T-cell (primary cell): ENCODE measurements around the genes RAN and EP400.

DNA sequence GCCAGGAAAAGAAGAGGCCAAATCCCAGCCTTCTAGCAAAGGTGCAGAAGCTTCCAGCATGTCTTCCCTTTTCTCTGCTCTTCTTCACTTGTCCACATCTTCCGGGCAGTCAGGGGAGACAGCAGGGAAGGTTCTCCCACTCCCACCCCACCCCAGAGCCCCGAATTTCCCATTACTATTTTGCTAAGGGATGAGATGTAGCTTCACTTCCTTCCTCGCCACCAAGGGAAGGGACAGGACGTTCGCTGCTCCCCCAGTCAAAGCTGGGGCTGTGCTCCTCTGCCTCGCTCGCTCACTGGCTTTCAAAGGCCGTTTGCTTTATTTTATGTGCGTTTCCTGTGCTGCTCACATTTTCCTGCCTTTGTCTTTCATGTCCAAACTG is 76.2 kb upstream of the FZD10 start:
- PRO-cap, 7 experiments, result peak in 1 of 7 experiments; most common minus-strand start position 297 of the sequence (in 1)

DNA sequence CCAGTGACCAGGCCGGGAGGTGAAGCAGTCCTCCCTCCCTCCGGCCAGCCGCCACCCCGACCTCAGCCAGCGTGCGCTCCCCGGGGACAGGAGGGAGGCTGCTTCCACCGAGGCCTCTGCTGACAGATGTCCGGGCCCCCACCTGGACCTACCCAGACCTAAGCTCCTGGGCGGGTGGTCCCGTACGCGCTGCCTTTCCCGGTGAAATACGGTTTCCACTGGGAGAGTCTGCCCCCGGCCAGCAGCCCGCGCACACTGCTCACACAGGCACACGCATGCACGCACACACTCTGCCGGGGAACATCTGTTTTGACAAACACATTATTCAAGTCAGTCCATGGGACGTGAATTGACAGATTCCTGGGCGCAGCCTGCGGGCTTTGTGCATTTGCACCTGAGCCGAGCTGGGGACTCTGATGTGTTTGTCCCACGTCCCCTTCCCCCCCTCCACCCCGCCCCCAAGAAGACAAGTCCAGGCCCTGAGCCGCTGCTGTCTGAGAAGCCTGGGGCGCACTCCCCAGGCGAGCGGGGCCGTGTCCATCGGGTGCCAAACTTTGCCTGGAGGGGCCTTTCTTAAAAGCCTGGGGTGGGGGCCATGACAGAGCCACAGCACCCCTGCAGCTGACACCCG is 667 bp downstream of the RIMBP2 start:
- PRO-cap, 7 experiments, result no peak in any of the 7 experiments

DNA sequence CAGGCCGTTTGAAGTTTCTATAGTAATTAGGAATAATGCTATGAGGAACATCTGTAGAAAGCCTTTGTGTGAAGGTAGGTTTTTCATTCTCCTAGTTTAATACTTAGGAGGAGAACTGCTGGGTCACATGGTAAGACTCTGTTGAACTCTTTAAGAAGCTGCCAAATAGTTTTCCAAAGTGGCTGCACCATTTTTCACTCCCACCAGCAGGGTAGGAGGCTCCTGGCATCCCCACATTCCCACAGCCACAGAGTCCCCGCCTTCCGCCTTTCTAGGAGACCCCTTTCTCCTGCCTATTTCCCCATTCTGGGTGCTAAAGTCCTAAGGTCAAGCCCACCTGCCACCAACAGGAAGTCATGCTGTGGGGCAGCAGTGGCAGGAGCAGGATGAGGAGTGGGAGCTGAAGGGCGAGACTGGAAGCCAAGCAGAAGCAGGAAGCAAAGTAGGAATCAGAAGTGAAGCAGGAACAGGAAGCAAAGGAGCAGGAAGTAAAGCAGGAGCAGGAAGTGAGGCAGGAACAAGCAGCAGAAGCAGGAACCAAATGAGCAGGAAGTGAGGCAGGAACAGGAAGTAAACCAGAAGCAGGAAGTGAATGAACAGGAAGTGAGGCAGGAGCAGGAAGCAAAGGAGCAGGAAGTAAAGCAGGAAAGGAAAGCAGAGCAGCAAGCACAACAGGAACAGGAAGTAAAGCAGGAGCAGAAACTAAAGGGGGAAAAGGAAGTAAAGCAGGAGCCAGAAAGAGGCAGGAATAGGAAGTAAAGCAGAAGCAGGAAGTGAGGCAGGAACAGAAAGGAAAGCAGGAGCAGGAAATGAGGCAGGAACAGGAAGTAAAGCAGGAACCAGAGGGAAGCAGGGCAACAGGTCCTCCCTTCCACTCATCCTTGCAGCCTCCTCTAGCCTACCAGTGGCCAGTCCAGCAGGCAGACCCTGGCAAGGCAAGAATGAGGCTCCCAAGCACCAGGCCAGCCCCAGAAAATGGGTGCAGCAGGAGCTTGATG is 38.2 kb upstream of the RIMBP2 start:
- PRO-cap, 7 experiments, result no peak in any of the 7 experiments

GRCh38 chr12:130871376-130872236 is at the start of gene RAN:
TSS of gene RAN (plus strand) at chr12:130872066.
- PRO-cap, 7 experiments, result peak in 7 of 7 experiments; most common plus-strand start chr12:130872096 (in 7); most common minus-strand start chr12:130871941 (in 4)

DNA sequence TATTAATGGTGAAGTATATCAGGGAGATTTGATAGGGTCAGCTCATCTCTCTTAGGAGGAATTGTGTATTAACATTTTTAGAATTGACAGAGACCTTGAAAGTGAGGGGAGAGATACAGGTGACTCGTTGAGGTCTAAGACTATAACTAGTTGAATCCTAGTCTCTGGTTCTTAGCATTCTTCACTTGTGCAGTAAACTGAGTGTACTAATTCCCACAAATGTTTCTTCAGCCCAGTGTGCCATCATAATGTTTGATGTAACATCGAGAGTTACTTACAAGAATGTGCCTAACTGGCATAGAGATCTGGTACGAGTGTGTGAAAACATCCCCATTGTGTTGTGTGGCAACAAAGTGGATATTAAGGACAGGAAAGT is 2.4 kb downstream of the RAN start:
- PRO-cap, 7 experiments, result no peak in any of the 7 experiments

DNA sequence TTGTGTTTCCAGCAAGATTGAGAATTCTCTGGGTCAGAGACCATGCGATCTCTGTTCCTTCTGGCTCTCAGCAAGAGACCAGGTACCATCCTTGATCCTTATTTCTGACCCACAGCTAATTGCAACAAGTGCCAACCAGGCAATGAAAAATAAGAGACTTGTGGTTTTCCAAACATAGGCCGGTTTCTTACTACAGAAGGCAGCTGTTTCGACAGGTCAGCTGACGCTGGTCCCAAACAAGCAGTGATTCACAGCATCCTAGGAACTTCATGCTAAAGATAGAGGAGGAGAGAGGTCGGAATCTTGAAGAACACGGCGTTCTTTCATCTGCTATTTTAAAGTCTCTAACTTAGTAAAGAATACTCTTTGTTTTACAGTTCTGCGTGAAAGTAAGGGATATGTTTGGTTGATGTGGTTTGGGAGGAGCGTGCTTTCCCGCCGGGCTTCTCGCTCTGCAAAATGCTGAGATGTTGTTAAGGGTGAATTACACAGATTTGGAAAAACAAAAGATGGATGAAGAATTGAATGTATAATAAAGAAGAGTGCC is 28.0 kb upstream of the ADGRD1 start:
- PRO-cap, 7 experiments, result no peak in any of the 7 experiments

DNA sequence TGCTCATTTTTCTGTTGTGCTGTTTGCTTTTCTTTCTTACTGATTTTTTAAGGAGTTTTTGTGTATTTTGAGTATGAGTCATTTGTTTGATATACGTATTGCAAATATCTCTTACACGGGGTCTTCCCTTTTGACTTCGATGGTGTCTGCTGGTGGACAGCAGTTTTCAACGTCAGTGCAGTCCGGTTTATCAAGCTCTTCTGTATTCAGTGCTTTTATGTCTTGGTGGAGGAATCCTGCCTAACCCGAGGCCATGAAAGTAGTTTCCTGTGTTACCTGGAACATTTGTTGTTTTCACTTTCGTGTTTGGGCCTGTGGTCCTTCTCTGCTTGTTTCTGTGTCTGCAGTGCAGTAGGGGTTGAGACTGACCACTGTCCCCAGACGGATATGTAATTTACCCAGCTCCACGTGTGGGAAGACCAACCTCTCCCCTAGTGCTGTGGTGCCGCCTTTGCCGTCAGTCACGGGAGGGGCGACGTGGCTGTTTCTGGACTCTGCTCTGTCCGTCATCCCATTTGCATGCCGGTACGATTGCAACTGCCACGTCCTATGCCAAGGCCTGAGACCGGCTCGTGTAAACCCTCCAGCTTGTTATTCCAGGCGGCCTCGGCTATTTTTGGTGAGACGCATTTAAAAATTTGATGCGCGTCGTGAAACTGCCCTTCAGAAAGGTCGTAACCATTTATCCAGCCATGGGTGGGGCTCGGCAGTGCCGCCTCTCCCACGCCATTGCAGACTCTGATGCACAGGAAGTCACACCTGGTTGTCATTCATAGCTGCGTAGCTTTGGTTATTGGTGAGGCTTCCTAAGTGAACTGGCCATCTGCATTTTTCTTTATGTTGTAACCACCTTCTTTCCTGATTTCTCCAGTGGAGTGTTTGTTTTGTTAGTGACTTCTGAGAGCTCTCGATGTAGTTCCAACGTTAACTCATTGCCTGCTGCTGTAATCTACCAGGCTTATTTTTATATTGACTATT is 74.9 kb downstream of the ADGRD1 start:
- PRO-cap, 7 experiments, result no peak in any of the 7 experiments

DNA sequence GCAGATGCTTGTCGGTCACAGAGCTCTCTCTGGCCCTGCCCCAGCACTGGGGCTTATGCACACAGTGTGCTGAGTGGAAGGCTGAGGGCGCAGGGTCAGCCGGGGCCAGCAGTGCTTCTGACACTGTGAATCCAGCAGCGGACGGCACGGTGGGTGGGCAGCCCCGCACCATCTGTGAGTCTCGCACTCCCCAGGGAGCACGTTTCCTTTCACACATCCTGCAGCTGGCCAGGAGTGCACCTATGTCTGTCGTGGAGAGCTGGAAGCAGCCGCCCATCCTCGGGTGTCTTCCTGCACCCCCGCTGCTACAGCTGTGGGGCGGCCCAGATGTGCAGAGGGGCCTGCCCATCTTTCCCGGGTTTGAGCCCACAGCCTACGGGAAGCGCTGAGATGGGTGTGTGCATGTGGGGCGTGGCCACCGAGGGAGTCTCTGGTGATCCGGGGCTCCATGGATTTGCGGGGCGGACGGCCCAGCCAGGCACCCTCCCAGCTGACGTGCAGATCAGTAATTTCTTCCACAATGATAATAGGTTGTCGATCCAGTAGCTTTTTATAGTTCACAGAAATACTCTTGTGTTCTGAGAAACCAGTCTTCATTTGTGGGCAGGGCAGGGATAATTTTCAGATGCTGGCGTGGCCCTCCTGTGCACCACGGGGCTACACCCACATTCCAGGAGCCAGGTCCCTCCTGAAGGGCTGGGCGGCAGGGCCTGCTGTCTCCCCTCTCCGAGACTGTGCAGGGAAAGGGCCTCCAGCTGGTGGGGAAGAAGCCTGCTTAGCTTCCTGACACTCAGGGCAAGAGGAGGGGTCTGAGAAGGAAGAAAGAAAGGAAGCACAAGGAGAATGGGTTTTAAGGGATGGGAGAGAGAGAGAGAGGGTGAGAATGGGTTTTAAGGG is 94.7 kb downstream of the ADGRD1 start:
- PRO-cap, 7 experiments, result no peak in any of the 7 experiments

- PRO-cap, 7 experiments, result no peak in any of the 7 experiments
Observed at GRCh38 chr12:131085129-131085700, 131.5 kb downstream of the ADGRD1 start.

DNA sequence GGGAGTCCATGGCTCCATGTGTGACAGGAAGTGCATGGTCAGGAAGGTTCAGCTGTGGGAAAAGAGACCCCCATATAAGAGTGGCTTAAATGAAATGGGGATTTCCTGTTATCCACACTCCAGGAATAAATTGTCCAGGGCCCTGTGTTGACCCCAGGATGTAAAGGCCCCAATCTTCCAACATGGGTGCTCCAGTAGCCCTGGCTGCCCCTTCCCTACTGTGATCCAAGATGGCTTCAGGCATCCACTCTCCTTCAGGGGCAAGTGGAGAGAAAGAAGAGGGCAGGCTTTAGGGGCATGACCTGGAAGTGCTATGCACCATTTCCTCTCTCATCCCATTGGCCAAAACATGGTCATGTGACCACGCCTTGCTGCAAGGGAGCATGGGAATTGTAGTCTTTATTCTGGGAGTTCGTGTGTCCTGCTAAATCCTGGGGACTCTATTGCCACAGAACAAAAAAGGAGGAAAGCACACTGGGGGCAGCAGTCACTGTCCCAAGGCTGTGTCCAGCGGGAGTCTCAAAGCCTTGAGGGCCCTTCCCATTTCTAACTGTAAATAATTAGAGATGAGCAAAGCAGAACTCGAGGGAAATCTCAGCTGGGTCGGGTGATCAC is 289.2 kb downstream of the ADGRD1 start:
- PRO-cap, 7 experiments, result no peak in any of the 7 experiments

- PRO-cap, 7 experiments, result peak in 7 of 7 experiments; most common plus-strand start chr12:131511510 (in 7); most common minus-strand start chr12:131511340 (in 1)
Observed at GRCh38 chr12:131511220-131511842, 199.6 kb upstream of the SFSWAP start.

GRCh38 chr12:131713929-131715208 is 3.5 kb downstream of the SFSWAP start:
- PRO-cap, 7 experiments, result no peak in any of the 7 experiments

- PRO-cap, 7 experiments, result no peak in any of the 7 experiments
Observed at GRCh38 chr12:131764227-131764714, 53.4 kb downstream of the SFSWAP start.

- PRO-cap, 7 experiments, result no peak in any of the 7 experiments
Observed at GRCh38 chr12:131773502-131774512, 54.4 kb upstream of the MMP17 start.

DNA sequence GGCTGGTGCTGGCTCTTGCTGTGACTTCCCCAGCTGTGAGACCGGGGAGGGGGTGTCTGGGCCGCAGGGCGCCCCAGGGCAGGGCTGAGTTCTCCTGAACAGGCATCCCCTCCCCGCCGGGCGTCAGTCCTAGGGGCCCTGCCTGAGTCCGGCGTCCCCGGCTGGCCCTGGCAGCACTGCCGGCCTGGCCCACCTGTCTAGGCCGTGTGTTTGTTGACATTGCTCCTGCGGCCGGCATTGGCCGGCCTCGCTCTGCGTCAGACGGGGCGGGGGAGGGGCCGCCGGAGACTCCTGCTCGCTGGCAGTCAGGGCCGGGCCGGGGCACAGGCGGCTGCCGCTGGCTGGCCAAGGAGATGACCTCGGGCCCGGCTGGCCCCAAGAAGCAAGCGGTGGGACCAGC is 1.5 kb downstream of the ULK1 start:
- PRO-cap, 7 experiments, result peak in 7 of 7 experiments; most common plus-strand start position 304 of the sequence (in 6); most common minus-strand start position 178 of the sequence (in 5)

DNA sequence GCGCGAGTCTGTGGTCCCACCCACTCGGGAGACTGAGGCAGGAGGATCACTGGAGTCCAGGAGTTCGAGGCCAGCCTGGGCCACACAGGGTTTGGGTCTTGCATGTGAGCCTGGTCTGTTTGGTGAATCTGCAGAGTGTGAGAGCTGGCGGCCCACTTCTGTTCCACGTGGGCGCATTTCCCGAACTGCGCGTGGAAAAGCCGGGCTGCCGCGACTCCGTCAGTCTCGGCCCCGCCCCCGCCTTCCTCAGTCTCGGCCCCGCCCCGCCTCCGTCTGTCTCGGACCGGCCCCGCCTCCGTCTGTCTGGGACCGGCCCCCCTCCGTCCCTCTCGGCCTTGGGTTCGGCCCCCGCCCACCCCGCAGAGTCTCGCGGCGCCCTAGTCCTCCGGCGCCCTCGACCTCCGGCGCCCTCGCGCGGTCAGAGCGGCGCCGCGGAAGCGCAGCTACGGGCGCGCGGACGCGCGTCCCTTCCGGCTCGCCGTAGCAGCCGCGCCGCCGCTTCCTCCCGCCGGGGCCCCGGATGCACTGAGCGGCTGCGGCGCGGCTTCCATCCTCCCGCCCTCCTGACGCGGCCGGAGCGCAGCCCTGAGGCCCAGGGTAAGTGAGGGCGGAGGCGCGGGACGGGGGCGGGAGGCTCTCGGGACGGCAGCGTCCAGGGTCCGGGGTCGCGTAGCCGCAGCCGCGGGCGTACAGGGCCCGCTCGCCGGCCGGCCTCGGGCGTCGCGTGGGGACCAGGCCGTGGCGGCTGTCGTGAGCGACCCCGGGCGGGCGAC is at the start of gene EP400:
EP400 (plus strand) TSS at position 503 of the 773 bp plus-strand sequence.
- PRO-cap, 7 experiments, result peak in 7 of 7 experiments; most common plus-strand start position 525 of the sequence (in 3); most common minus-strand start position 189 of the sequence (in 4)

DNA sequence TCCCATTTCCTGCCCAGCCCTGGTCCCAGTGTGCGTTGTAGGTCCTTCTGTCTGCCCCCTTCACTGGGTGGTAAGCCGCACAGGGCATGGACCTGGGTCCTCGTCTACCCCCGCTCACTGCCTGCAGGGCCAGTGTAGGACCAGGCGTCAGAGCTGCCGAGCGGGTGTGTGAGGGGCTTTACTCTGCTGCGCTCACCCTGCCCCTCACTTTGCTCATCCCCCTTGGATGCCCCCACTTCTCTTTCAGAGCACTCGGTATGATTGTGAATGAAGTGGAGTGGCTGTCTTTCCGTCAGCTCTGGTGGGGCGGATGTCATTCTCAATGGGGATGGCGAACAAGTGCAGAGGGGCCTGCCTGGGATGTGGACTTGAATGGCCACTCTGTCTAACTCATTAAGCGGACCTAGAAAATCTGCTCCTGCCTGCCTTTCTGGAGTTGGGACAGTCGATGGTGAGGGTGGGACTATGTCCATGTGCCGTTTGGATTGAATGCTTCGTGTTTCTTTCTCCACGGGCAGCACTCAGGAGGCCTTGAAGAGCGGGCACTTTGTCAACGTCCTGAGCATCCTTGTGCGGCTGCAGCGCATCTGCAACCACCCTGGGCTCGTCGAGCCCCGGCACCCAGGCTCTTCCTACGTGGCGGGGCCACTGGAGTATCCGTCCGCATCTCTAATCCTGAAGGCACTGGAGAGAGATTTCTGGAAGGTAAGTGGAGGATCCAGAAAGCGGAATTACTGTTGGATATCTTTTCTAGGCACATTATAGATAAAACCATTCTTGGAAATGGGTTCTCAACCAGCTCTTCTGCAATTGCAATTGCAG is 67.5 kb downstream of the EP400 start:
- PRO-cap, 7 experiments, result peak in 2 of 7 experiments; most common plus-strand start position 184 of the sequence (in 1); most common minus-strand start position 109 of the sequence (in 2)

DNA sequence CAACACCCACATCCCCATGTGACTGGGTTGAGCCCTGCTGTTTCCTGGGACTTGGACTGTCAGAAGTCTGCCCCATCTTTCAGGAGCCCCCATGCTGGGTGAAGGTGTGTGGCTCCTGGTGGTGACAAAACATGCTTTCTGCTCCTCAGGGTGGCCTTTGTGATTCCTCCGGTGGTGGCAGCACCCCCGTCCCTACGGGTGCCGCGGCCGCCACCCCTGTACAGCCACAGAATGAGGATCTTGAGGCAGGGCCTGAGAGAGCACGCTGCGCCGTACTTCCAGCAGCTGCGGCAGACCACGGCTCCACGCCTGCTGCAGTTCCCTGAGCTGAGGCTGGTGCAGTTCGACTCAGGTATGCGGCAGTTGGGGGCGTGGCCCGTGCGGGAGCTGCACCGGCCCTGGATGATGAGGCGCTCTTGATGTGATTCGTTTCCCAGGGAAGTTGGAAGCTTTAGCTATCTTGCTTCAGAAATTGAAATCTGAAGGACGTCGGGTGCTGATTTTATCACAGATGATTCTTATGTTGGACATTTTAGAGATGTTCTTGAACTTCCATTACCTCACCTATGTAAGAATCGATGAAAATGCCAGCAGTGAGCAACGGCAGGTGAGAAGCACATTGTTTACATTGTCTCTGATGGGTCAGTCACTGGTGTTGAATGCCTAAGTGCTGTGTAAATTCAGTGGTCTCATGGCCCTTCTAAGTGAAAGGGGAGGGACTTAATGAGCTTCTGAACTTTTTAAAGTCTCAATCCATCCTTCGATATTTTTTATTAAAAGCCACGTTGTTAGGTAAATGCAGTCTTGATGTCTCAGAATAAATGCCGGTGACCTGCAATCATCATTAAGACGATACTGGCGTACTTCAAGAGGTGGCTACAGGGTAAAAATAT is 80.1 kb downstream of the EP400 start:
- PRO-cap, 7 experiments, result no peak in any of the 7 experiments

- PRO-cap, 7 experiments, result no peak in any of the 7 experiments
Observed at GRCh38 chr12:132030991-132031509, 81.3 kb downstream of the EP400 start.

DNA sequence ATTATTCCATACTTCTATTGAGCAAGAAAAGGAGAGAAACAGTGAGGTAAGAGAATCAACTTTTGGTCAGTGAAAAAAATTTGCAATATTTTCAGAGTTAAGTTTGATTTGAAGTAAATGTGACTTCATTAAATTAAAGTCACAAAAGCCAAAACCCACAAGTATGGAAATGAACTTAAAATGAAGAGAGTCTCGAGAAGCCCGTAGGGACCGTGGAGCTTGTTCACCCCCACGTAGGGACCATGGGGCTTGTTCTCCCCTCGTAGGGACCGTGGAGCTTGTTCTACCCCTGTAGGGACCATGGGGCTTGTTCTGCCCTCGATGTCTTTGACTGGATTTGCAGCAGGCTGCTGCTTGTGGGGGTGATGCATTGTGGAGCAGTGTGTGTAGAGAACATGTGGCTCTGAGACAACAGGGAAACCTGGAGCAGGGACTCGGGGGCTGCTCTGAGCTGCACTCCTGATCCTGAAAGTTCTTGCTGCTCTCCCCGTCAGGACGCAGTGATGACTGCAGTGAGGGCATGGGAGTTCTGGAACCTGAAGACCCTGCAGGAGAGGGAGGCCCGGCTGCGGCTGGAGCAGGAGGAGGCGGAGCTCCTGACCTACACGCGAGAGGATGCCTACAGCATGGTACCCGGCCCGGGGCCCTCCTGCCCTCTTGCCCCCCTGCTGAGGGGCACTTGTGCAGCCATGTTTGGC is 94.1 kb downstream of the EP400 start:
- PRO-cap, 7 experiments, result no peak in any of the 7 experiments